ENCODE measurements around the gene PACSIN2.

- RRBS: no CpG with 5 or more reads among the region's 16 CpGs
Observed at GRCh38 chr22:42580760-42581390, 27.1 kb downstream of the SERHL2 start.

GRCh38 chr22:42612638-42613326 lies 1.9 kb downstream of the POLDIP3 start:
- RRBS: no CpG with 5 or more reads among the region's 8 CpGs

- RRBS: 4% methylated on average over 7 of the region's 57 CpGs
Observed at GRCh38 chr22:42613900-42614727, 569 bp downstream of the POLDIP3 start.

DNA sequence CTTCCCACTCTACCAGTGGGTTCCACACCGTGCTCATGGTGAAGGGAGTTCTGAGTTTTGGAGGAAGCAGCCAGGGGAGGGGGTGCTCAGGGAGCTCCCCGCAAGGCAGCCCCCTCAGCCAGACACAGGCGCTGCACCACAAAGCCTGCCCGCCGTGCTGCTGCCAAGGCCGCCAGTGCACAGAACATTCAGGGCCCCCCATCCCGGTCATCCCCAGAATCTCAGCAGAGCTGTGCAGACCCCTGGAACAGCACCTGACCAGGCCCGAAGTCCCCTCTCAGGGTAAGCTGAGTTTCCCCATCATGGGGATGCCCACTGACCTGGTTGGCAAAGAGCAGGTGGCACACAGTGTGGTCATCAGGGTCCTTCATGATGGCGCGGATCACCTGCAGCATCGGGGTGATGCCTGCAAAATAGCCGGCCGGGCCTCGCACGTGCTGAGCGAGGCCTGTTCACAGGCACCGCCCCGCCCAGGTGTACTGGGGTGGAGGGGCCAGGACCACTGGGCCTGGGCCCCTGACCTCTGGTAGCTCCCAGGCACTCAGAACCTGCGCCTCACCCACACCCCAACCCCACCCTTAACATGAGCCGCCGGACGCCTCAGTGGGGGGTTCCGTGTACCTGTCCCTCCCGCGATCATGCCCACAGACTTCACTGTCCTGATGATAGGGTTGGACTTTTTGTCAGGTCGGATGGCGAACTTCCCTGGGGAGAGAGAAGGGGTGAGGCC lies 12.5 kb upstream of the POLDIP3 start:
- RRBS: no CpG with 5 or more reads among the region's 27 CpGs

- RRBS: no CpG with 5 or more reads among the region's 18 CpGs
Observed at GRCh38 chr22:42645797-42646542, 3.2 kb downstream of the CYB5R3 start.

DNA sequence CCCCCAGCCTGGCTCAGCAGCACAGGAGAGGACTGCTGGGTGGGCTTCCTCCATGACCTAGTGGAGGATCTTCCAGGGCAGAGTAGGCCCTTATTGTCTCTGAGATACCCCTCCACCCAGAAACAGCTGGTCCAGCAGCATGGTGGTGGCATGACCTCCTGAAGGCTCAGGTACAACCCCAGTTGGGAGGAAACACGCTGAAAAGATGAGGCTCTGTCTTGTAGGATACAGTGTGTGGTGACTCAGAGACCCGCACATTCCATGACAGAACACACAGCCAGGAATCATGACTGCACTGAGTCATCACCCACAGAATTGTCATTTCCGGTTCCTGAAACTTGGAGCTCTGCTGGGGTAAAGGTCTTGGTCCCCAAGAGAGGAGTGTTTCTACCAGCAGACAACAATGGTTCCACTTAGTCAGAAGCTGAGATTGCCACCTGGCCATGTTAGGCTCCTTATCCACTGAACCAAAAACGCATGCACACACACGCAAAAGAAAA lies 31.4 kb upstream of the CYB5R3 start:
- RRBS: no CpG with 5 or more reads among the region's 5 CpGs

GRCh38 chr22:42691933-42693139 lies 28.3 kb downstream of the A4GALT start:
- RRBS: 81% methylated on average over 4 of the region's 45 CpGs

DNA sequence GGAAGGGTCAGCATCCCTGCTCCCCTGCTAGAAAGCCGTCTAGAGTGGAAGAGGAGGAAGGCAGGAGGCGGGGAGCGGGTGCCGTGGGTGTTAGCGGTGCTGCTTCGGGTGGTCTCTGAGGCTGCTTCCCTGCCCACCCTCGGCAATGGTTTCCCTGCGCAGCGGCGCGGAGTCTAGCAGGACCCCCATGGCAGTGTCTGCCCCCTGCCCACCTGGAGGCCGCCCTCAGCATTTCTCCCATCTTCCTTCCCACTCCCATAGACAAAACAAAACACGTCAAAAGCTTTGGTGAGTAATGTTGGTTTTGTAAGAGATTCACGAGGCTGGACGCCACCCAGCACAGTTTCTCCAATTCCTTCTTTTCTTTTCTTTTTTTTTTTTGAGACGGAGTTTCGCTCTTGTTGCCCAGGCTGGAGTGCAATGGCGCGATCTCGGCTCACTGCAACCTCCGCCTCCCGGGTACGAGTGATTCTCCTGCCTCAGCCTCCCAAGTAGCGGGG lies 38.6 kb upstream of the A4GALT start:
- RRBS: no CpG with 5 or more reads among the region's 24 CpGs

DNA sequence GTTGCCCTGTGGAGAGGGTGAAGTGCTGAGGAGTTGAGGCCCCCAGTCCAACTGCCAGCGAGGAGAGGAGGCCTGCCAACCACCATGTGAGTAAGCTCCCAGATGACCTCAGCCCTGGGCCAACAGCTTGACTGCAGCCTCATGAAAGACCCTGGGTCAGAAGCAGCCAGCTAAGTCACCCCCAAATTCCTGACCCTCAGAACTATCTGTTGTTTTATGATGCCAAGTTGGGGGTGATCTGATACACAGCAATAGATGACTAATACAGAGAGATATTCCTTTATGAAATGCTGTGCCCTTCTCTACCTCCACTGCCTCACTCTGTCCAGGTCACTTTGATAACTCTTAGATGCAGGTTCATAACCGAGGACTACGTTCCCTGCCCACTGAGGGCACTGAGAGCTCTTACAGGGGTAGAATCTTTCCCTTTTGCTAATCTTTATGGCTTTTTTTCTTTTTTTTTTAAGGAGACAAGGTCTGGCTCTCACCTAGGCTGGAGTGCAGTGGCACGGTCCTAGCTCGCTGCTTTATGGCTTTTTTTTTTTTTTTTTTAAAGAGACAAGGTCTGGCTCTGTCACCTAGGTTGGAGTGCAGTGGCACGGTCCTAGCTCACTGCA lies 7.9 kb downstream of the ARFGAP3 start:
- RRBS: no CpG with 5 or more reads among the region's 6 CpGs

DNA sequence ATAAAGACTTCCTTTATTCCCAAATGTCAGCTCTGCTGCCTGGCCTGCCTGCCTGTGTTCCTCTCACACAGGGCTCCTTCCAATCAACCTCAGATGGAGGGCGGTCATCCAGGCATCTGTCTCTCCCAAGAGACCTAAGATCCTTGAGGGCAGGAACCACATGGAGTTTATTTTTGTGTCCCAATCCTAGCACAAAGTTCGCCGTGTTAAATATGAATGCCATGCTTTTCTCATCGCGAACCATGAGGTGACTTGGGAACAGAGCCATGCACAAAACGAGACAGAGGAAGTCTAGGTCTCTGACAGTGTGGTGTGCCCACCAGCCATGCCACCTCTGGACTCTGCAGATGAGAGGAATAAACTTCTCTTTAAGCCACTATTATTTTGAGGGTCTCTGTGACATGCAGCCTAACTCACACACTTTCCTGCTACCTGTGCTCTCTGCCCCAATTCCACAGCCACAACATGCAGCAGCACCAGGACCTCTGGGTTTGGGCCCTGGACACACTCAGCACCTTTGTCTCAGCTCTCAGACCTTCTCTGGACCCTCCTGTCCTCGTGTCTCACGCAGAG lies 72.9 kb upstream of the ARFGAP3 start:
- RRBS: no CpG with 5 or more reads among the region's 8 CpGs

- RRBS: no CpG with 5 or more reads among the region's 7 CpGs
Observed at GRCh38 chr22:42947611-42948017, 67.3 kb downstream of the PACSIN2 start.

- RRBS: no CpG with 5 or more reads among the region's 6 CpGs
Observed at GRCh38 chr22:43002195-43002749, 12.7 kb downstream of the PACSIN2 start.

DNA sequence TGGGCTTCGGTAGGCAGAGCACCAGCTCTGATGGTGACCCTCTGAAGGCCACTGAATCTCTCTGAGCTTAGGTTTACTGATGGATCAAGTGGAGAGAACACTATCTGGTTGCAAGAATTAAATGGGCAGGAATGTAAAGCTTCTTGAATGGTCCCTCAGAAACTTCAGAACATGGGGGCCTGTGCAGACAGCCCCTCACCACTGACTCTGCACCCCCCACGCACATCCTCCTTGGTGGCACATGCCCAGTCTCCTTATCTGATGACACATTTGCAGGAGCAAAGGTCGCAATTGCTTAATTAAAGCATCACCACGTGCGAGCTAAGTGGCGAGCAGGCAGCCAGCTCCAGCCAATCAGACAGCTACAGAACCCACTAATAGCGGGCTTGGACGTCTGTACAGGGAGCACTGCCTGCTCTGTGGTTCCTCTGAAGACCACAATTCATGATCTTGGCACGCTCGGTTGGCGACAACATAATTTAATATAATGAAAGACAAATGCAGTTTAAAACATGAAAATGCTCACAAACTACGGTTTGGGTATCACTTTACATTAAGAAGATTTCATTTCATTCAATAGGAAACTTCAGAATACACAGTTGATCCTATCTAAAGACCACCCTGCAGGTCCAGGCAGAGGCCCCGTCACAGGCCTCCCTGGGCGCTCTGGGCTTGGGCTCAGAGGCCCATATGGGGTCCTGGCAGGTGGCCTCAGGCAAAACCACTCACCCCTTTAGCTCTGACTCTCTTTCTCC lies 10.6 kb downstream of the PACSIN2 start:
- RRBS: no CpG with 5 or more reads among the region's 14 CpGs

GRCh38 chr22:43015023-43015299 lies at the start of gene PACSIN2:
PACSIN2 (minus strand) TSS chr22:43015149.
- RRBS: 5% methylated on average over 6 of the region's 30 CpGs

DNA sequence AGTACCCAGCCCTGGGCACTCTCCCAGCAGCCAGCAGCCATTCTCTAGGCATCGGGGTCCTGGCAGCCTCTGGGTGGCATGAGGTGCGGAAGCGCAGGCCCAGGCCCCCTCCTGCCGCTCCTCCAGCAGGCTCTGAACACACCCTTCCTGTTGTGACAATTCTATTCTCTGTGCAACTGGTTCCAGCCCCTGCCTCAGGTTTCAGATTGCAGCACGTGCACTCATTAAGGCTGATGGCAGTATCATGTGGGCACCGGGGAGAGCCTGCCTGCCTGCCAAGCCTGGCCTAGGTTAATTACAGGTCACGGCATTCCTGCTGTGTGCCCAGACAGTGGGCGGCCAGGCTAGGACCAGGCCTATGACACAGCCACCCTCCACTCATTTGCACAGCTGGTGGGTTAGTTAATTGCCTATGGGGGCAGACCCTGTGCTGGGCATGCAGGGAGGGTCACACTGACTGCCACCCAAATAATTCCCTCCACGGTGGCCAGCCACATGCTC lies 10.1 kb upstream of the PACSIN2 start:
- RRBS: no CpG with 5 or more reads among the region's 9 CpGs

DNA sequence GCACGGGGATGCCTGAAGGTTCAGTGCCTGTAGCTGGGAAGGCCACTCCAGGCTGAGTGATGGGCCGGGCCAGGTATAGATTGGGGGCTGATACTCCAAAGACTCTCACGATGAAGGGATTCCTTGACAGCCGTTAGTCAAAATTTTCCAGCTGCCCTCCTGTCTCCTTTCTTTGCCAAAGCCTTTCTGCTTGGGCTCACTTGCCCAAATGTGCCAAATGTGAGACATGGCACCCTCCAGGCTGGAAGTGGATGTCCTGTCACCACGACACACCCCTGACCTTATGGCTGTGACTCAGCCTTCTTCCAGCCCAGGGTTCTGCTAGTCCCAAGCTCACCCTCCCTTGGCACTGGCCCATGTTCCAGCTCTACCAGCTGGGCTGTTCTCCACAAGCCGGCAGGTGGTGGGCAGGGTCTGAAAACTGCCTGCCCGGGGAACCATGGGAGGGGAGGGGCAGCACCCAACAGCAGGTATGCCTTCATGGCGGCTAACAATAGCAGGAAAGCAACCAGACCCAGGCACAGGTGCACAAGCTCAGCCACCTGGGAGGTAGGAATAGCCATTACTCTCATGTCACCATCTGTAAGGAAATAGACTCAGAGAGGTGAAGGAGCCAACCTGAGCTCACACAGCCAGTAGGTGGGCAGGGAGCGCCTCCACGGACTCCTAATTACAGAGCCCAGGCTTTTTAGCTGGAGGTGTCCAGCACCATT lies 13.4 kb upstream of the PACSIN2 start:
- RRBS: no CpG with 5 or more reads among the region's 10 CpGs

- RRBS: no CpG with 5 or more reads among the region's 9 CpGs
Observed at GRCh38 chr22:43153694-43154142, 2.4 kb downstream of the TSPO start.

- RRBS: no CpG with 5 or more reads among the region's 14 CpGs
Observed at GRCh38 chr22:43154795-43155170, 3.4 kb downstream of the TSPO start.

GRCh38 chr22:43257846-43258431 lies 71.0 kb upstream of the TTLL12 start:
- RRBS: 96% methylated on average over 2 of the region's 26 CpGs

DNA sequence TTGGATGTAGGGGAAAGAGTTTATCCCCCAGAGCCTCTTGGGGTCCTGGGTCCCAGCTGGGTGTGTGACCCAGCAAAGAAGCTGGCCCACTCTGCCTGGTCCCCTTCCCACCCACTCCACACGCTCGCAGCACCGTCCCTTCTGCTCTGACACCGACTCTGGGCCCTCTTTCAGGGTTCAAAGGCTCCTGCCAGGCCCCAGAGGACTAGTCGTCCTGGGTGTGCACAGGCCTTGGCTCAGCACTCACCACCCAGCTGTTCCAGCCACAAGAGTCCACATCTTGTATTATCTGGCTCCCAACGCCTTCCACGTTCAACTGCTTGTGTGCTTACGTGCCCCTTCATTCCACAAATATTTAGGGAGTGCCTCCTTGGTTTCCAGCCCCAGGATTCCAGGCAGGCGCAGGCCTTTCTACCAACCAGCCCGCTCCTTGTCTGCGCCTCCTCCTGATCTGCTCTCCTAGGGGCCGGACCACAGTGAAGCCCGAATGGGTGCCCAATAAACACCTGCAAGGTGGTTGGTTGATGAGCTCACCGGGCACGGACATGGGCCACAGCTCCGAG lies 70.9 kb downstream of the SCUBE1 start:
- RRBS: 74% methylated on average over 3 of the region's 16 CpGs